ENCODE measurements around a stretch of chr13.

DNA sequence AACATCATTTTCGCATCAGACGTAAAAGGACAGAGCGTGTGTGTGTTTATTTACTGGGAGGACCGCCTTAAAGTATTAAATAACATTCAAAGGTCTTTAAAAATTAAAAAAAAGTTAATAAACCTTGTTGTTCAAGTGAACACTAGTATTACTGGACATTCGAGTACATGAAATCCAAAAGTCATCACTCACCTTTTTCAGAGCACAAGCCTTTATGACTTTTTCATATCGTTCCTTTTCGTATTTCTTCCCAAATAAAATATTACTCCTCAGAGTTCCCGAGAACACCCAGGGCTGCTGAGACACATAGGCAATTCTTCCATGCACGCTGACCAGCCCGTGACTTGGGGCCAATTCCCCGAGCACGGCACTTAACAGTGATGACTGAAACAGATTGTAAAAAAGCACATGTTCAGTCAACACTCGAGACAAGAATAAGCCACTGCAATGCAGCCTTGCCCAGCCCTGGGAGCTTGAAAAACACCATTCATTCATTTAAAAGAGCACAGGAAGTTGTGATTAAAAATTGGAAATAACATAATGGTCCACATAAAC is 114.7 kb downstream of the ABCC4 start:
- PRO-cap: no peak

DNA sequence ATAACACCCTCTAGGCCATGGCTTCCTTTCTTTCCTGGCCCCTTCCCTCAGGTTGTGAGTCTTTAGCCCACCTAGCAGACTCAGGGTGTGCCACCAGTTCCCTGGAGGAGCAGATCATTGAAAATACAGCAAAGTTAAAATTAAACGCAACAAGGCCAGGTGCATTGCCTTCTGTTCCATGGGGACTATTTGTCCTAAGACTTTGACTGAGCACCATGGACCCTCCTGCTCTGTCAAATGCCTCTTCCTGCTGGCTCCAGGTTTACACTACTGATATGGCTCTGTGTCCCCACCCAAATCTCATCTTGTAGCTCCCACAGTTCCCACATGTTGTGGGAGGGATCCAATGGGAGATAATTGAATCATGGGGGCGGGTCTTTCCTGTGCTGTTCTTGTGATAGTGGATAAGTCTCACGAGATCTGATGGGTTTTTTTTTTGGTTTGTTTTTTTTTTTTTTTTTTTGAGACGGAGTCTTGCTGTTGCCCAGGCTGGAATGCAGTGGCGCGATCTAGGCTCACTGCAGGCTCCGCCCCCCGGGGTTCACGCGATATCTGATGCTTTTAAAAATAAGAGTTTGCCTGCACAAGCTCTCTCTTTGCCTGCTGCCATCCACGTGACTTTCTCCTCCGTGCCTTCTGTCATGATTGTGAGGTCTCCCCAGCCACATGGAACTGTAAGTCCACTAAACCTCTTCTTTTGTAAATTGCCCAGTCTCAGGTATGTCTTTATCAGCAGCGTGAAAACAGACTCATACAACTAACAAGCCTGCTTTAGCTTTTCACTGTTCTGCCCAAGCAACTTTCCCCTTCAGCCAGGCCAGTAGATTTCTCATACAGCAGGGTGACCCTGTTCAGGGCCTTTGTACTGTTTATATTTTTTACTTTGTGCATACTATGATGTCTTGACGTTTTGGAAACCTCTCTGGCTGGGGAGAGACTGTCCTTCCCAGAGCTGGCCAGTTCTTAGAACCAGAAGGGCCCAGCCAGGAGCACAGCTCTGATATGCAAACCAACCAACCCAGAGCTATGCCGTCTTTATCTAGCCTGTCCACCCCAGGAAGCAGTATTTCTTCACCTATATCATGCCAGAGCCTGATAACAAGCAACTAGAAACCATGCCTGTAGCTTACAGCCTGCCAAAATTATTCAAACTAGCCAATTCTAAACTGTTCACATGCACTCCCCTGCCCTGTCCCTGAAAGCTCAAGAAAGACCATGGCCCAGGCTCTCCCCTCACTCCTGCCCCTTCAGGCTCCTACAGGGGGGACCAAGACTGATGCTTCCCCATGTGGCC is 27.4 kb downstream of the ABCC4 start:
- PRO-cap: no peak

DNA sequence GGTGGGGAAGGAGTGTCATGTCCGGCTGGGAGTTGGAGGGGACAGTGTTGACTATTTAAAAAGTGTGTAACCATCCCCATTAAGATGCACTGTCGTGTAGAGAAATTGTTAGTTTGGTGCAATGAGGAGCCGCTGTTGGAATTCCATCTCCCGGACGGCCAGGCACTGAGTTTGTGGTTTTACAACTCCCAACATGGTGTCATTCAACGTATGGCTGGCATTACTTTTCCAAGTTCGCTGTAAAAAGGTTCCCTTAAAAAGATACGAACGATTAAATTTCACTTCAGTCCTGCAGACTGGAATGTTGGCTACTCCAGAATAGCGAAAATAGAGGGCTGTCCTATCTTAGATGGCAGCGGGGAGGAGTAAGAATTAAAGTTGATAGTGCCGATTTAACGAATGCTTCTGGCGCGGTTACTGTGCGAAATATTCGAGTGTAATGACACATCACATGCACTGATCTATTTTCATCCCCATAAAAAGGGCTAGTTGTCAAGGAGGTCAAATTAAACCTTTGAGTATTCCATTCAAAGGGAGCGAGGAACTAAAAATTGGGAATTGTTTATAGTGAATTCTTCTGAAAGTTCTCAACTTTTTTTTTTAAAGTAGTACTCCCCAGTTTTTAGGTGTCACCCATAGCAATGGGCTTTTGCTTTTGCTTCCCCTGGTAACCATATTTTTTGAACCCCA is 982 bp downstream of the DNAJC3 start:
- PRO-cap: no peak

GRCh38 chr13:95785678-95786206 is 108.8 kb downstream of the DNAJC3 start:
- PRO-cap: no peak

DNA sequence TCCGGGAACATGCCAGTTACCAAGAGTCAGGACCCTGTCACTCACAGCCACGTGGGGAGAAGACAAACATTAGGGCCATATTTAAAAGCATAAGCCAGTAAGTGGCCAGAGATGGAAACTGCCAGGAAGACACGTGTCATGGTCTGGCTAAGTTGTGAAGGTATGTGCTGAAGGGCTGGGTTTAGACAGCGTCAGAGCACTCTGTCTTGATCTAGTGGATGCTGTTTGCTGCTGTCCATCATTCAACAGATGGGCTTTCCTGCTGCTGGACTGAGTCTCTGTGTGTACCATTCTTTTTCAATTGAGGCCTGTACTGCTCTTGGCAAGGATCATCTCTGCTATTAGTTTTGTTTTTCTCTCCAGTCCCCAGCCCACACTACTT is 128.6 kb downstream of the HS6ST3 start:
- PRO-cap: no peak

GRCh38 chr13:97179308-97180081 is 42.6 kb upstream of the MBNL2 start:
- PRO-cap: no peak

GRCh38 chr13:97237909-97239196 is 16.2 kb downstream of the MBNL2 start:
- PRO-cap: no peak

GRCh38 chr13:97259575-97260713 is 37.8 kb downstream of the MBNL2 start:
- PRO-cap: no peak

DNA sequence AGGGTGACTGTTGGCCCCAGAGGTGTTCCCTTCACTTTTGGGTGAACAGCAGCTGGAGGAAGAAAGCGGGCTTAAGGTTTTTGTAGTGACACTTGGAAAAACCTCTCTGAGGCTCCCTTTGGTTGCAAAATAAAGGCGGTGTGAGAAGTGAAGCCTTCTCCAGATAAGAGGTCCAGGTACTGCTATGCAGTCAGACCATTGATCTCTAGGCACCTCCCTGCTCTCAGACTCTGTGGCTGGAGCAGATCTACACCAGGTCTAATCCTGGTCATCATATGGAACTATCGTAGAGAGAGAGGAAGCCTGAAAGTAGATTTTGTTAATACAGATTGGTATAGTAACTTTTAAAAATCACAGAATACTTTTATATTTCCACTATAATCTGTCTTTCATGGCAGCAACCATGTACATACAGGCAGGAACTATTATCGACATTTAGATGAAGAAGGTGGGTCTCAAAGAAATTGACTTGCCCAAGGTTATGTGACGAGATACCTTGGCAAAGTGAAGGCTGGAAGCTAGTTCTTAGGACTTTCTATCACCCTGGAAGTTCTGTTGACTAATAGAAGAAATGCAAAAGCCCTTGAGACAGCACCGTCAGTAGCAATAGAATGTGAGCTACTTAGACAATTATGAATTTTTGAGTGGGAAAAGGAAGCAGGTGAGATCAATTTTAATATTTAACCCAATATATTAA is 47.6 kb downstream of the MBNL2 start:
- PRO-cap: no peak

DNA sequence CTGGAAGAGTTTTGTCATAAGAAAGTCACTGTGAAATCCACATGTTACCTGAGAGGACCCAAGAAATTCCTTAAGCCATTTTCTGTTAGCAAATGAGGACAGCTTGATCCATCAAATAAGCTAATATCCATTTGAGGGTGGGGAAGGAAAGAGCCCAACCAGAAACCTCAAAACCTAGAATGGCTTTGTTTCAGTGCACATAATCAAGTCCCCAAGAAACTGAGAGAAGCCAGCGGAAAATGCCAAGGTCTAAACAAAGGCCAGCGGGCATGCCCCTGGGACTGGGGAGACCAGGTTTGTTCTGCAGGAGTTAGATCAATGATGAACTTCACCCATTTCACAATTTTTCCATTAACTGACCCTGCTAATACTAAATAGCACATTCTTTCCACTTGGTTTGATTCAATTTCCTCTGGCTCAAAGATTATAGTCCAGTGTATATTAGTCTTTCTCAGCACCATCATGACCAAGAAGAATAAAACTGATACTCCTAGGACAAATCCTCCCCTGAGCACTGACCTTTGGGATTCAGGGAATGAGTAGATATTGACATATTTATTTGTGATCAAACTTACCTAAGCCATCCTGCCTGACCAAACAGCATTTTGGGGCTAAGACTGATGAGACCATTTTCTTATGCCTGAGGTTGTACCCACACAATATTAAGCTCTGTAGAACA is 66.3 kb downstream of the MBNL2 start:
- PRO-cap: no peak

DNA sequence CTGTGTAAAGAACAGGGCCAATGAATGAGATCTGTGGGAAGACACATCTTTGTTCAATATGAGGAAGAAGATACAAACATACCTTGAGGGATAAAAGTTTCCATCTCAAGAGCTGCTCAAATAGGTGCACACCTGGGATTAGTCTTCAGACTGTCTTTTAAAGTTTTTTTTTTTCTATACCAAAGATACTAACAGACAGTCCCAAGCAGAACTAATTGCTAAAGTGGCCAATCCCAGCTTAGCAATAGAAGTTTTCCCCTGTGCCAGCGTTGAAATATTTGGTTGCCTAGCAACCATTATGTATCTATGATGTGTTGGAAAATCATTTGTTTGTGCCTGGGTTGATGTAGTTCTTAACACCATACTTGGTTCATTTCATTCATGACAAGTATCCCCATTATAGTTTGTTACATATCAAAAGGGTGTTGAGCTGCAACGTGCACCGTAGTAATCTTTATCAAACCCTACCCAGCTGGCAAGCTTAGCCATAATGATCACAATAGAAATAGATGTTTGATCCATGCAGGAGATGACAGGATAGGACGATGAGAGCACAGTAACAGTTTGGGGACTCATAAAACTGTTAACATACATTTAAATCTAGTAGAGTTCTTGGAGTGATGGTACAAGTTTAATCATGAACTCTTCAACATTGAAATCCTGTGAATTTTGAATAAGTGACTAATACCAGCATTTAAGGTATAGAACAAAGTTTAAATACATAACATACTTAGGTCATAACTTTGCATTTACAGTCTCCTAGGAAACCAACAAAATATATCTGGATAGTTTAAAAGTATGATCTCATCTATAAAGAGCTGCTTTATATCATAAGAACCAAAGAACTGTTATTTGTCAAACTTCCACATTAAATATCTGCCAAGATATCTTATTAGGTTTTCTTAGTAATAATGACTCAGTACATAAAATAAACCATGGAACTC is 73.3 kb downstream of the MBNL2 start:
- PRO-cap: no peak

GRCh38 chr13:98212949-98213730 is 36.1 kb upstream of the RNF113B start:
- PRO-cap: no peak

GRCh38 chr13:98451570-98452873 is 124.9 kb downstream of the STK24 start:
- PRO-cap: no peak

- PRO-cap: no peak
Measured at GRCh38 chr13:98461556-98462122, 115.3 kb downstream of the STK24 start.

DNA sequence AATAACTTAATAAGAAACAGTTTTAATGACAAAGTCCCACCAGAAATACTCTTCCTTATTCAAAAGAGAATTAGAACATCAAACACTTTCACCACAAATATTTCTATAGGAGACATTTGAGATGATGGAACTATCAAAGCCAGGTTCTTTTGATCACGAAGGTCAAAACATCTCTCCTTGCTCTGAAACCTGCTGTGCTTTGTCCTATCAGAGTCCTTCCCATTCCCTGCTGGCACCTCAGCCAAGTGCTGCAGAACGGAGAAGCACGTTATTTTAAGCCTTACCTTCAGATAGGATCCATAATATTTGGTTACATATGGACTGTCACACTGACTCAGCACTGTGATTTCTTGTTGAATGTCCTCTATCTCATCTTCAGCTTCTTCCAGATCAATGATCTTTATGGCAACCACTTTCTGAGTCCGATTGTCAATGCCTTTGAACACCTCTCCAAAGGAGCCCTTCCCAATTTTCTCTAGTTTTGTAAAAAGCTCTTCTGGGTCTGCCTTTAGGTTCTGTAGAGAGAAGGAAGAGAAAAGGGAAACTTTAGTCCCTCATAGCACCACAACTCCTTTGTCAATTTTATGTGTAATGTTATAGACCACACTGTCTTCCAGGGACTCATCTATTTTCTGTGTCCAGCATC is 57.8 kb downstream of the STK24 start:
- PRO-cap: no peak

- PRO-cap: no peak
Measured at GRCh38 chr13:98521534-98522543, 55.1 kb downstream of the STK24 start.

GRCh38 chr13:98528814-98529327 is 48.0 kb downstream of the STK24 start:
- PRO-cap: no peak

DNA sequence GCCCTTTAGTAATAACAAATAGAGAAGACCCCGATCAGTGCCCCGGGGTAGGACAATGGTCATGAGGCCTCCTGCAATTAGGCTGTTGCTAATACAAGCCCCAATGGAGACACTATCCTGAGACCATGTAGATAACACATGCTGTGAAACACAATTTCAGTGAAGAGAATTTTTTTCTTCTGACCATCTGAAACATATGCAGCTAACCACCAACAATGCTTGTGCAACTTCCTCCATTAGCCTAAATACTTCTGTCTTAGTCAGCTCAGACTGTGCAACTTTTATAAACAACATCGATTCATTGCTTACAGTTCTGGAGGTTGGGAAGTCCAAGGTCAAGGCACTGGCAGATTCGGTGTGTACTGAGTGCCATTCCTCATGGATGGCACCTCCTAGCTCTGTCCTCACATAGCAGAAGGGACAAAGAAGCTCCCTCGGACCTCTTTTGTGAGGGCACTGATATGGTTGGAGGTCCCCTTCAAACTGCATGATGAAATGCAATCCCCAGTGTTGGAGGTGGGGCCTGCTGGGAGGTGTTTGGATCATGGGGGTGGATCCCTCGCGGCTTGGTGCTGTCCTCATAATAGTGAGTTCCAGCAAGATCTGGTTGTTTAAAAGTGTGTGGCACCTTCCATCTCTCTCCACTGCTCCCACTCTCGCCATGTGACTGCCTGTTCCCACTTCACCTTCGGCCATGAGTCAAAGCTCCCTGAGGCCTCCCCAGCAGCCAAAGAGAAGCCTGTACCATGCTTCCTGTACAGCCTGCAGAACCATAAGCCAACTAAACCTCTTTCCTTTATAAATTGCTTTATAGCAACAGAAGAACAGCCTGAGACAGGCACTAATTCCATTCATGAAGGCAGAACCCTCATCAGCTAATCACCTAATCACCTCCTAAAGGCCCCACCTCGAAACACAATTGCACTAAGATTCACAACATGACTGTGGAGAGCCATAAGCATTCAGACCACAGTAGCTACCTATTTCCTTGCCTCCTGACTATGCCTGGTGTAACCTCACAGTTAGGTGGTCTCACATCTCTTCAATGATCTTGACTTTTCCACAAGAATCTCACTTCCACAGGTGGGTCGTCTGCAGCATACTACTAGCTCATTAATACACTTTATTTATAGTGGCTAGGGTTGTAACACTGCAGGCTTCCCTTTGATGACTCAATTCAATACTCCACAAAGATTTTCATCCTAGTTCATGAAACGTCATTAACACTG is 27.5 kb downstream of the STK24 start:
- PRO-cap: no peak

- PRO-cap: no peak
Measured at GRCh38 chr13:98569030-98570188, 7.5 kb downstream of the STK24 start.

GRCh38 chr13:98570447-98570756 is 6.5 kb downstream of the STK24 start:
- PRO-cap: no peak